Breast epithelium (tissue), 2 donors: Measurements from ENCODE around the genes ZNF878, ZNF136, ZNF709, ZNF564, ZNF791 and GNG14.

GRCh38 chr19:11444135-11444538, 8.7 kb downstream of the PRKCSH start:
- PRO-cap, result no peak
- RAMPAGE, long total RNA, 2 experiments, result no peak in any of the 2 experiments

- PRO-cap, result no peak
- RAMPAGE, long total RNA, 2 experiments, result start-site peak on the minus strand in 1 of 2 experiments, at chr19:11694948-11694998 at its widest, 7 reads per replicate
These were observed 44.1 kb downstream of the ZNF823 start for GRCh38 chr19:11694446-11695299.

DNA sequence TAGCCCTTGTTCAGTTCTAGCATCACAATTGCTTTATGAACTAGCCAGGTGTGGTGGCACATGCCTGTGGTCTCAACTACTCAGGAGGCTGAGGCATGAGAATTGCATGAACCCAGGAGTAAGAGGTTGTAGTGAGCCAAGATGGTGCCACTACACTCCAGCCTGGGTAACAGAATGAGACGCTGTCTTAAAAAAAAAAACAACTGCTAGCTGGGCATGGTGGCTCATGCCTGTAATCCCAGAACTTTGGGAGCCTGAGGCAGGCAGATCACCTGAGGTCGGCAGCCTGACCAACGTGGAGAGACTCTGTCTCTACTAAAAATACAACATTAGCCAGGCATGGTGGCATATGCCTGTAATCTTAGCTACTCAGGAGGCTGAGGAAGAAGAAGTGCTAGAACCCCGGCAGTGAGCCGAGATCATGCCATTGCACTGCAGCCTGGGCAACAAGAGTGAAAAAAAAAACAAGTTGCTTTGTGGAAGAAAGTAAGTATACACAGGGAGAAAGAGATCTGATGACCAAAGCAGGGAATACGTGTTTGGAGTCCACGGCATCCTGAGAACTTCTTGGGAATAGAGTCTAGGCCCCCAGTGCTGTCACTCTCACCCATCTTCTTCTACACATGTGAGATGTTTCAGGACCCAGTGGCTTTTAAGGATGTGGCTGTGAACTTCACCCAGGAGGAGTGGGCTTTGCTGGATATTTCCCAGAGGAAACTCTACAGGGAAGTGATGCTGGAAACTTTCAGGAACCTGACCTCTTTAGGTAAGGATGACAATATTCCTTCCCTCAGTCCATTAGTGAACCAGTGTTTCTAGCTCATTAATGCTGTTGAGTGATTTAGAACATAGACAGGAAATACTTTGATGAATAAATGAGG, 15.8 kb downstream of the ZNF440 start:
- PRO-cap, result no peak
- RAMPAGE, long total RNA, 2 experiments, result no peak in any of the 2 experiments

GRCh38 chr19:11965949-11966415, 1.1 kb downstream of the ZNF763 start:
- PRO-cap, result no peak
- RAMPAGE, long total RNA, 2 experiments, result no peak in any of the 2 experiments

DNA sequence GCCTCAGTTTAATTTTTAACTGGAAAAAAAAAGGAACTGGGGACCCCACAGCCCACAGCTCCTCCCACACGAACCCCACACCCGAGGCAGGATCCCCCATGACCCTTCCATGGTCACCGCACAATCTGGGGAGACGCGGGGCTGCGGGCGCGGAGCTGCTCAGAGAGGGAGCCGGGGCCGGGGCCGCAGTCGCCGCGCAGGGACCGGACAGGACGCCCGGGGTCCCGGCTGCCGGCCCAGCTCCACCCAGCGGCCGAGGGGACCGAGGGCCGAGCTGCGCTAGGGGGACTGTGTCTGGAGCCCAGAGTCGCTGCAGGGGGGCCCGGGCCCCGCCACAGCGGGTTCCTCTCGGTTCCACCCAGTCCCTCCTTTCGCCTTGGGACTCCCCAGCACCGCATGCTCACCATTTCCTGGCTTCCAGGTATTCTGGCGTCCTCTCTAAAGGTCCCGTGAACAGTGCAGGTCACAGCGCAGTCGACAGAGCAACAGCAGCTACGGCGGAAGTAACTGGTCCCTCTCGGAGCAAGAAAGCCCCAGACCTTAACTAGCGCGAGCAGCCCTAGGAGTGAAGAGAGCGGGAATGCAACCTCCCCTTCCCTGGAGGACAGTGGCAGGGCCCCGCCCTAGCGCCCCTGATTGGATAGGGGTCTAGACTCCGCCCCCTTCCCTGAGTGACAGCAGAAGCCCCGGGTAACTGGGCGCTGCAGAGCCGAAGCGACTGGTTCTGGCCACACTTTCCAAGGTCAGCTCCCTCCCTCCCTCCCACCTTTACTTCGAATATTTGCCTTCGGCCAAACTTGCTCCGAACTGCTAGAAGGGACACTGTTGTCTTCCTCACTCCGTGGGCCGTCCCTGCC, at the start of gene ZNF878:
TSS of gene ZNF878 (minus strand) at position 567 of the 857 bp plus-strand sequence.
- PRO-cap, result bidirectional peak, plus-strand start at position 706 of the sequence, minus-strand start at position 567 of the sequence
- RAMPAGE, long total RNA, 2 experiments, result no peak in any of the 2 experiments

- PRO-cap, result unidirectional peak, plus-strand start at chr19:12163105; unidirectional peak, plus-strand start at chr19:12163295
- RAMPAGE, long total RNA, 2 experiments, result no peak in any of the 2 experiments
These were observed at the start of gene ZNF136 for GRCh38 chr19:12162647-12163790. ZNF136 (plus strand) TSS chr19:12163096.

DNA sequence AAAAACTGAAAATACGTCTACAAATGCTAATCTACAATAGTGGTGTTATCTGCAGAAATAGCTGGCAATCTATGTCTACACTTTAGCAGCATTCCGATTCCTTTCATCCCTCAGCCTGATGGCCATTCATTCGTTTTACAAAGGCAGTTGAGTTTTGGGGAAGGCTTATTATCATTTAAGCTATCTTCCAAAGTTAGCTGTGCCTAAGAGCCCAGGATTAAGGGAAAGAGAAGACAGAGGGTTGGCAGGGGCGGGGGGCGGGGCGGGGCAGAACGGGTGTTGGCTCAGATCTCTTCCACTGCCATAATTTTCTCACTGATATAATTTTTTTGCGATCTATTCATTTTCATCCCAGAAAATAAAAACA, 1.9 kb upstream of the ZNF44 start:
- PRO-cap, result no peak
- RAMPAGE, long total RNA, 2 experiments, result no peak in any of the 2 experiments

- PRO-cap, result bidirectional peak, plus-strand start at chr19:12484932, minus-strand start at chr19:12484816
- RAMPAGE, long total RNA, 2 experiments, result start-site peak on the minus strand in 1 of 2 experiments, at chr19:12484745-12484799 at its widest, 406 reads per replicate
These were observed at the start of gene ZNF709 for GRCh38 chr19:12484313-12485428. ZNF709 (minus strand) TSS chr19:12484816.

GRCh38 chr19:12513481-12514272, 29.1 kb upstream of the ZNF709 start:
- PRO-cap, result no peak
- RAMPAGE, long total RNA, 2 experiments, result no peak in any of the 2 experiments

DNA sequence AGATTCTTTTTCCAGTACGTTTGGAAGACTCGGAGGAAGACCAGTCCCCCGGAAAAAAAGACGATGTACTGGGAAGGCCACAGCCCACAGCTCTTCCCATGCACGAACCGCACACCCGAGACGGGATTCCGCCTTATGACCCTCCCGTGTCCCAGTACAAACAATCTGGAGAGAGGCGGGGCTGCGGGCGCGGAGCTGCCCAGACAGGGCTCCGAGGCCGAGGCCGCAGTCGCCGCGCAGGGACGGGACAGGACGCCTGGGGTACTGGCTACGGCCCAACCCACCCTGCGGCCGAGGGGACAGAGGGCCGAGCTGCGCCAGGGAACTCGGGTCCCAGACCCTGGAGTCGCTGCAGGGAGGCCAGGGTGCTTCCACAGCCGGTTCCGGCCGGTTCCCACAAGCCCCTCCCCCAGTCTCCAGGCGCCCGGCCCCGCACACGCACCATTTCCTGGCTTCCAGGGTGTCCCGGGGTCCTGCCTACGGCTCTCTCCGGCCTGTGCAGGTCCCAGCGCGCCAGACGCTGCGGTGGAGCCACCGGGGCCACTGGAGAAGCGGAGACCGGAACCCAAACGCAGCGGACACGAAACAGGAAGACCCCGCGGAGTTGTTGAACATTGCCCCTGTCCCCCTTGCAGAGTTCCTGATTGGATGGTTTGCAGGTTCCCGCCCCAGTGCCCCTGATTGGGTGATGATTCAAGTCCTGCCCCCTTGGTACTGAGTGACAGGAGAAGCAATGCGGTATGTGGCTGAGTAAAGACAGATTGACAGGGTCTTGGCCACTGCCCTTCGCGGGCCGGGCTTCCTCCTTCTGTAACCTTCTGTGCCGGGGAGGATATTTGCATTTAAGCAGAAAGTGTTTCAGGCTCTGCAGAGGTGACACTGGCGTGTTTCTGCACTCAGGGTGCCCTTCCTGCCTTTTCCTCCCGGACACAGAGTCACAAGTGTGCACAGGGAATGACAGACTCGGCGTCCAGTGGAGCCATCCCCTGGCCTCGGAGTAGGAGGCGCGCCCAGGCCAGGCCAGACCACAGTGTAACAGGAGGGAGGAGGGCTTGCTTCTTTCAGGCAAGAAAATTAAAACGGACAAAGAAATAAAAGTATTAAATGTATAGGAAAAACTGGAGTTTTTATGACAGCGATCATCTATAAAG, at the start of gene ZNF564:
TSS of gene ZNF564 (minus strand) at position 595 of the 1,151 bp plus-strand sequence.
- PRO-cap, result bidirectional peak, plus-strand start at position 202 of the sequence, minus-strand start at position 130 of the sequence; bidirectional peak, plus-strand start at position 445 of the sequence, minus-strand start at position 385 of the sequence; bidirectional peak, plus-strand start at position 870 of the sequence, minus-strand start at position 595 of the sequence
- RAMPAGE, long total RNA, 2 experiments, result start-site peak on the minus strand in 2 of 2 experiments, centred at positions 555 to 567 of the sequence, 141 to 556 reads per replicate

- PRO-cap, result bidirectional peak, plus-strand start at chr19:12610936, minus-strand start at chr19:12610705; bidirectional peak, plus-strand start at chr19:12611533, minus-strand start at chr19:12611425
- RAMPAGE, long total RNA, 2 experiments, result start-site peak on the plus strand in 2 of 2 experiments, at chr19:12610929-12610984 at its widest, 195 to 872 reads per replicate; start-site peak on the minus strand in 2 of 2 experiments, at chr19:12610721-12610821 at its widest, 44 to 136 reads per replicate
These were observed at the start of gene ZNF791 for GRCh38 chr19:12610400-12611657. ZNF791 (plus strand) TSS chr19:12610920.

GRCh38 chr19:12643710-12644099, 22.8 kb downstream of the MAN2B1 start:
- PRO-cap, result no peak
- RAMPAGE, long total RNA, 2 experiments, result start-site peak on the minus strand in 1 of 2 experiments, at chr19:12643923-12643961 at its widest, 93 reads per replicate

DNA sequence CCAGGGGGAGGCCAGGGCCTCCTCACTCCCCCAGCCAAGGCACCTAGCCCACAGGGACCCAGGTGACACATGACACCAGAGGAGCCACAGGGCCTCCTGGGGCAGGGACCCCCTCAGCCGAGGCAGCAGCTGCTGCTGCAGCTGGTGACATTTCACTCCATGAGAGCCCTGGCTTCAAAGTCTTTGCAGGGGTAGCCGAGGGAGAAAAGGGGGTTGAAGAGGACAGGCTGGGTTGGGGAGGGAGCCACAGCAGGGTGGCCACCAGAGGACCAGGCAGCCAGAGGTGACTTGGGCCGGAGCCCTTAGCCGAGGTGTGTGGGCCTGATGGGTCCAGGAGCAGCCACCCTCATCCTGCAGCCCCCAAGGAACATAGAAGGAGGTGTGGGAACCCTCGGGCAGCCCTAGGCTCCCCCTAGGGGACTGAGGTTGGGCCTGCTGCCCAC, at the start of gene GNG14:
TSS of gene GNG14 (plus strand) at position 413 of the 443 bp plus-strand sequence.
- PRO-cap, result no peak
- RAMPAGE, long total RNA, 2 experiments, result no peak in any of the 2 experiments

DNA sequence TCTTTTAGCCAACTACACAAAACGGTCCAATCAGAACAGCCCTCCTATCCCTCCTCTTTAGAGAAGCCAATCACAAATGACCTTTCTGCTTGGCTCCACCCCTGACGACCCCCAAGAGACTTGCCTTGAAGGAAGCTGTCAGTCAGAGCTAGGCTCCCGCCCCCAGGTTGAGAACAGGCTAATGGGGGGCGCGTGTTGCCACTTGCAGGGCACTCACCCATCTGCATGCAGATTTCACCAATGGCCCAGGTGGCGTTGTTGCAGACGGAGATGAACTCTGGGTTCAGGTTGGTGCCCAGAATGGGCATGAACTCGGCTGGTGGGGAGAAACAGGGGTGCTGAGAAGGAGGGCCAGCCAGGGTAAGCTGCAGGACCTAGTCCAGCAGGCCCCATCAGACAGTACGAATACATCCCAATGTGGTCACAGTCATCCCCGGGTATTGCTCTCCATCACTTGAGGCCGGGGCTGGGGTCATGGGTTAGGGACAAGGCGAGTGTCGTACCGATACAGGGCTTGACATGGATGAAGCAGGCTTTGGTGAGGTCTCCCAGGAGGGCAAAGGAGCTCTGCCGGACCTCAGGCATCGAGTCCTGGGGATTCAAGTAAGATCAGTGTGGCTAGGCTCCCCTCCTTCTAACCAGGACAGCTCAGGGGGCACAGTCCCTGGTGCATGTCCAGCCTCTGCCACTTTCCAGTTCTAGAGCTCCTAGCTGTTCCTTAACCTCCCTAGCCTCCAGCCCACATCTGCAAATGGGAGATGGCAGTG, 7.0 kb upstream of the FBXW9 start:
- PRO-cap, result no peak
- RAMPAGE, long total RNA, 2 experiments, result no peak in any of the 2 experiments

GRCh38 chr19:12727830-12728342, 4.2 kb upstream of the TNPO2 start:
- PRO-cap, result no peak
- RAMPAGE, long total RNA, 2 experiments, result no peak in any of the 2 experiments

DNA sequence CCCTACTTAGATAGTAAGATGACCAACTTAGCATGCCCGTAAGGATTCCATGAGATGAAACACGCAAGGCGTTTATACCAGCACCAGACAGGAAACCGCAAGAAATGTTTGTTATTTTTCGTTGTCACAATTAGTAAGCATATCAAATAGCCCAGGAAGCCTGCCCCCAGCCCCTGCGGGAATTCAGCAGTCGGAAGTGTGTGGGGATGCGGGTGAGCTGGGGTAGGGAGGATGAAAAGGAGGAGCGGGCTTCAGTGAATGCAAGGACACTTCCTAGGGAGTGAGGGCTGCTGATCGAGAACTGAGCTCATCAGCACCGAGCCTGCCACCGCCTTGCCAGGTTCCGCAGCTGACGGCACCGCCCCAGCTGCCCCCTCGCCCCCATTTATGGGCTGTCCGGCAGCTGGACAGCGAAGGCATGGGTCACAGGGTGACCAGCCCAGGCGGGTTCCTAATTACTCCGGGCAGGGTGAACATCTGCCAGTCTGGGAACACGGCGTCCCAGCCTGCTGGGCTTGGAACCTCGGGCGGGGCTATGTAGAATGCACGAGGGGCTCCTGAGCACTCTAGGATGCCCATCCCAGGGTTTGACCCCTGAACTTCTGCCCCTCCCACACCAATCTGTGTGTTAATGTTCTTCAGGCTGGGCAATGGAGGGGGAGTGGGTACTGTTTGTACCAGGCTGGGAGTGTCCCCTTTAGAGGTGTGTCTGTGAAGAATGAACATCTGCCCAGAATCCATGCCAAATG, 1.5 kb upstream of the BEST2 start:
- PRO-cap, result no peak
- RAMPAGE, long total RNA, 2 experiments, result no peak in any of the 2 experiments

GRCh38 chr19:12789774-12790637, 1.3 kb upstream of the JUNB start:
- PRO-cap, result bidirectional peak, plus-strand start at chr19:12790379, minus-strand start at chr19:12789903
- RAMPAGE, long total RNA, 2 experiments, result start-site peak on the plus strand in 2 of 2 experiments, at chr19:12790348-12790398 at its widest, 5 to 14 reads per replicate

- PRO-cap, result no peak
- RAMPAGE, long total RNA, 2 experiments, result no peak in any of the 2 experiments
These were observed 304 bp downstream of the JUNB start for GRCh38 chr19:12791705-12791874.

GRCh38 chr19:12793336-12794481, 2.4 kb downstream of the JUNB start:
- PRO-cap, result bidirectional peak, plus-strand start at chr19:12793716, minus-strand start at chr19:12793498; bidirectional peak, plus-strand start at chr19:12794046, minus-strand start at chr19:12793971; unidirectional peak, plus-strand start at chr19:12794379
- RAMPAGE, long total RNA, 2 experiments, result start-site peak on the minus strand in 2 of 2 experiments, at chr19:12793495-12793577 at its widest, 22 to 56 reads per replicate

- PRO-cap, result no peak
- RAMPAGE, long total RNA, 2 experiments, result no peak in any of the 2 experiments
These were observed 3.0 kb downstream of the MAST1 start for GRCh38 chr19:12841053-12841967.